Hair follicle dermal papilla cell (primary cell): ENCODE measurements around the gene SNX20.

- CAGE, long polyA plus RNA: no peak
Observed at GRCh38 chr16:50246284-50247013, 19.9 kb upstream of the ADCY7 start.

GRCh38 chr16:50367956-50368563 lies 728 bp downstream of the BRD7 start:
- CAGE, long polyA plus RNA: no peak

DNA sequence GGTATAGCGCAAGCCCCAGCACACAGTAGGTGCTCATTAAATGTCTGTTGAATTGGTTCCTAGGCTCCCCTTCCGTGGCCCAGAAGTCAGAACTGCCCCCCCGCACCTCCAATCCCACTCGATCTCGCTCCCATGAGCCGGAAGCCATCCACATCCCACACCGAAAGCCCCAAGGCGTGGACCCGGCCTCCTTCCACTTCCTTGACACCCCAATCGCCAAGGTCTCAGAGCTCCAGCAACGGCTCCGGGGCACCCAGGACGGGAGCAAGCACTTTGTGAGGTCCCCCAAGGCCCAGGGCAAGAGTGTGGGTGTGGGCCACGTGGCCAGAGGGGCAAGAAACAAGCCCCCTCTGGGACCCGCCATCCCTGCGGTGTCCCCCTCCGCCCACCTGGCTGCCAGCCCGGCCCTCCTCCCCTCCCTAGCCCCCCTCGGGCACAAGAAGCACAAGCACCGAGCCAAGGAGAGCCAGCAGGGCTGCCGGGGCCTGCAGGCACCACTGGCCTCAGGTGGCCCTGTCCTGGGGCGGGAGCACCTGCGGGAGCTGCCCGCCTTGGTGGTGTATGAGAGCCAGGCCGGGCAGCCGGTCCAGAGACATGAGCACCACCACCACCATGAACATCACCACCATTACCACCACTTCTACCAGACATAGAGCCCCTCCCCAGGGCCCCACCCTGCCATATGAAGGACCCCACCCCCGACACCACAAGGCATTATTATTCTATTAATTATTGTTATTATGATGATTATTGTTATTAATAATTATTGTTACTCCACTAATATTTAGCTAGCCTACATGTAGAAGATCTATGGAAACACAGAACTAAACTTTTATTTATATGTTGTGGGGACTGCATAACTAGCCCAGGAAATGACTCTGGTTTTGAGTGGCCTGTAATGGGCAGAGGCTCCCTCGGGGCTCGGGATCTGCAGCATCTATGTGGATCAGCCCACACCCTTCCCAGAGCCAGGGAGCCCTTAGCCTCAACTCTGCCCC lies 47.7 kb downstream of the SNX20 start:
- CAGE, long polyA plus RNA: no peak

DNA sequence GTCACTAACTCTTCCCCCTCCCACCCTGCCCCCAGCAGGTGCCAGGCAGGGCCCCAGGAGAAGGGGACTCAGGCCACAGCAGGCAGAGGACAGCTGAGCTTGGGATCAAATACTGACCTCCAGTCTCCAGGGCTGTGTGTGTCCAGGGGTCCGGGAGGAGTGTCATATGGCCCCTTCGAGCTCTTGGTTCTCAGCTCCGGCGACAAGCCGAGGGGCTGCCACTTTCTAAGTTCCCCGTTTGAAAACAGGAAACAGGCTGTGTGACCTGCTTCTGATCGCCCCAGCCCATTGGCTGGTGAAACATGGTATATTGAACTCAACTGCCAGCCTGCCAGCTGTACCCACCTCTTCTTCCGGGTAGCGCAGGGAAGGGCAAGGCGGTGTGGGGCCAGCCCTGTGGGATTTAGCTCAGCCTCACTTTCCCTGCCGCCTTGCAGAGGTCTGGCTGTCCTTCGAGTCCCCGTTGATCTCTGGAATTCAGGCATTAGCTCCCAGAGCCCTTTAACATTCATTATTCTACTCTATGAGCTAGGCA lies at the start of gene SNX20:
TSS of gene SNX20 (minus strand) at position 240 of the 535 bp plus-strand sequence.
- CAGE, long polyA plus RNA: no peak

- CAGE, long polyA plus RNA: no peak
Observed at GRCh38 chr16:50688137-50688608, 5.2 kb upstream of the NOD2 start.

DNA sequence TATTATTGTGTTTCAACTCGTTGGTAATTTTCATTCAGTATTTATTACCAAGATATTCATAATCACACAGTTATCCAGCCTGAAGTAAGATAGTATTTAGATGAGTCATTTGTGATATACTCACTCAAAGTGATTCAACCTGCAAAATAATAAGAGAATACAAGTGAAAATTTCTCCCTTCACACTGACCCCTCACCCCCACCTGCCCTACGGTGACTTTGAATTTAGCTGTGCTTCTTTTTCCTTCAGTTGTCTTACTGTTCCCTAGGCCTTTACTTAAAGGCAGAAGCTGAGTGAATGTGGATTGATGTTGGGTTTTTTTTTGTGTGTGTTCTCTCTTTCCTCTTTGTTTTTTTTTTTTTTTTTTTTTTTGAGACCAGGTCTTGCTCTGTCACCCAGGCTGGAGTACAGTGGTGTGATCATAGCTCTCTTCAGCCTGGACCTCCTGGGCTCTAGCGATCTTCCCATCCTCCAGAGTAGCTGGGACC lies 3.2 kb downstream of the CYLD start:
- CAGE, long polyA plus RNA: no peak

- CAGE, long polyA plus RNA: no peak
Observed at GRCh38 chr16:50747554-50747925, 5.7 kb downstream of the CYLD start.

- CAGE, long polyA plus RNA: no peak
Observed at GRCh38 chr16:50879865-50880783, 138.2 kb downstream of the CYLD start.

DNA sequence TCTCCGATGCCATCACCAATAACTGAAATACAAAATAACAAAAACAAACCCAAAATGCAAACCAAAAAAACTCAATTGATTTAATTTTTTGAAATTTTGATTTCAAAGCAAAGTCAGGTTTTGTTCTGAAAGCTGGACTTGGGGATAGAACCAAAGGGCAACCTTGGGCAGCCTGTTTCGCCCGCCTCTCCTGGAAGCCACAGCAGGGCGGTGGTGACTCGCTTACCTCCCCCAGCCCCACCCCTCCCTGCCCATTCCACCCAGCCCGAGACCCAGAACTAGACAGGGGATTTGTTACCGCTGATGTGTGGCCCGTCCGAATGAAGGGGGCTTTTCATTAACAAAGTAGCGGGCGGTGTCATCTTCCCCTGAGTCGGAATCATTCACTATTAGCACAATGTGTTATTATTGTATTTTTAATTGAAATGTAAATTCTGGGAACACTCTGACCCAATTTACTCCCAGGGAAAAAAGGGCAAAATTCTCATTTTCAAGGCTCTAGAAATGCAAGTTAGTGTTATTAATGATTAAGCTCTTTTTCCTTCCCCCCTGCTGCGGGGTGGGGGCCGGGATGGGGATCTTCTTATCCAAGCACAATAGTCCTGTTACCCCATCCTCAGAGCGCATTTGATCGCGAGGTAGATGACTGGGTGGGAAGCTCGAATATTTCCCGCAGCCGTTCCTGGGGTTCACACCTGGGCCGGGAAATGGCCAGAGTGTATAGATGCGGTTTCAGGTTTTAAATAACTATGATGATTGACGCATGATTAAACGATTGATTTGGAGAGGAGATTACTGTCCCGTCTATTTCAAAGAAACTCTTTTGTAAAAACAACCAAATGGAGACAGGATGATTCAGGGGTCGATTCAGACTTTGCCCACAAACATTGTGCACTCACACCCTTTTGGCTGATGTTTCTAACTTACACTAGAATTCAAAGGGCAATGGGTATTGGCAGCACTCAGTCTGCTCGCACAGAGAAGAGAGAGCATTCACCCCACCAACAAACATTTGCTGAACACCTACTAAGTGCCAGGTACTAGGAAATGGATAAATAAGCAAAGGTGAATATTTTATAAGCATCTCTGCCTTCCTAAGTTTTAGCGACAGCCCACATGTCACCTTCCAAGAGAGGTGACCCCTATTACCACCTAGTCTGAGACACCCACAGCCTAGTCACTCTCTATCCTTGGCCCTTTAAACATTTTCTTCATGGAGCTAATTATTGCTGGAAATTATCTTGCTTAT lies 55.2 kb downstream of the SALL1 start:
- CAGE, long polyA plus RNA: no peak

DNA sequence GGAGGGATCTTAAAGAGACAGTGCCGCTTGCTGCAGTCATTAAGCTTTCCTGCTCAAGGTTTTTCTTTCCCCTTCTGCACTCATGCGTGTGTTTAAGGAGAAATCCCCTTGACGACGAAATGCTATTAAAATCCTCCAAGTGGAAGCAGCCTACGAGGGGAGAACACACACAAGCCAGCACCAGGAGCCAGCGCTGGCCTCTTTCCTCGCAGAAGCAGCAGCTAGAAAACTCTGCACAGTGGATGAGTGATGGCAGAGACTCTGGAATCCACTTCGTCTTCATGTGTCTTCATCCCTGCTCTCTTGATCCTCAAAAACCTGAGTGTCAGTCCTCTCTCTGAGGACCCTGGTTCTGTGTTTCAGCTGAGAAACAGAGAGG lies 21.9 kb downstream of the SALL1 start:
- CAGE, long polyA plus RNA: no peak

- CAGE, long polyA plus RNA: no peak
Observed at GRCh38 chr16:51135017-51135572, 16.0 kb downstream of the SALL1 start.

DNA sequence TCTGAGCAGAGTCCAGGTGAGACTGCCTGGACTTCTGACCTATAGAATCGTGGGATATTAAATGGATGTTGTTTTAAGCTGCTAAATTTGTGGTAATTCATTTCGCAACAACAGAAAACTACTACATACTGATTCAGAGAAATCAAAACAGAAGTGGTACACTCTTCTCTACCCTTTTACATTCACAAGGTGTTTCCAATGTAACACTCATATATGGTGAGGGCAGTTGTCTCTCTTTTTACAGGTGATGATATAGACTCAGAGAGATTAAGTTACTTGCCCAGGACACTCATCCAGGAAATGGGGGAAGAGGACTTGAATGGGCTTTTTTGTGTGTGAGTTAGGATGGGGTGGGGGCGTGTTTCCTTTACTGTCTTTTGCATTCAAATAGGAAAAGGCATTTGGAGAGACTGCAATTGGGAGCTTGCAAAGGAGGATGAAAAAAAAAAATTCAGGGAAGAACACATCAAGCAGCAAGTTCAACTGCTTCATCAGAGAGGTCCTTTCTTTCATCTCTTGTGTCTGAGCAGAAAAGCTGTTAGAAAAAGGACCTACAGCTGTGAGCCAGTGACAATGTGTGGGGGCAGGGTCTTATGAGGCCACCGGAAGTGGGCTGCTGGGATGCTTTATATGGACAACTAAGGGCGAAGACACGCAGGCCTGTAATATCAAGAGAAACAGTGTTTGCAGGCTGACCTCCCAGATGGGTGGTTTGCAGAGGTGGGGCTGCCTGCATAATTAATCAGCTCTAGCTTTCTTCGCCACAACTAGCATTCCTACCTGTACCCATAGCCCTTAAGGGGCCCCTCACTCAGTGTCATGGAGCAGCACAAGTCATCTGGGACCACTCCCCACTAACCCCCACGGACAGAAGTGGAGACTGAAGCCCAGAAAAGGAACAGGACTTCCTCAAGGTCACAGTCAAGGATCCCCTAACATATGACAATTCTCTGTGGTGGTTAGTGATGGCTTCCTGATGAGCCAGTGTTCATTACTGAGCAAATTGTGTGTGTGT lies 30.3 kb upstream of the SALL1 start:
- CAGE, long polyA plus RNA: no peak

DNA sequence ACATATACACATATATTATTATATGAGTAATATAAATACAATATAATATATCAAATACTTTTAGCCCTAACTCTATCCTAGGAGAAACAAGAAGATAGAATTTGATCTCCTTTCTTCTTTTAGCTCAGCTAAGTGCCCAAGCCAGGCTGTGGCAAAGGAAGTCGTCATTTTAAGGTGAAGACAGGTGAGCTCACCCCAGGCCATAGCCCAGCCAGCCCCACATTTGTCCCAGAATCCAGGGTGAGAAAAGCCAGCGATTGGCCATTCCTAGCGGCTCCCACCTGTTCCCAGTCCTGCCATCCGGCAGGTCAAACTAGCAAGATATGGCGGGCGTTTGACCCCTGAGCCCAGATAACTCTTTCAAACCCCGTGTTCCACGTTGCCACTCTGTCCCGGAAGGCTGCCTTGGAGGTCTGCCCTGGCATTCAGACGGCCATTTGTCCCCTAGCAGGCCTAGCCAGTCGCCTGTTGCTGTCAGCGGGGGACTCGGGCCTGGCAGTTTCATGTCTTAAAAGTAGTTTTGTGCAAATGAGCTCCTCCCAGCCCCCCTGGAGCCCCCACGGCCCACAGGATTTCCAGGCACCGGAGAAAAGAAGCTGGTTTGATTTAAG lies 240.6 kb upstream of the SALL1 start:
- CAGE, long polyA plus RNA: no peak

DNA sequence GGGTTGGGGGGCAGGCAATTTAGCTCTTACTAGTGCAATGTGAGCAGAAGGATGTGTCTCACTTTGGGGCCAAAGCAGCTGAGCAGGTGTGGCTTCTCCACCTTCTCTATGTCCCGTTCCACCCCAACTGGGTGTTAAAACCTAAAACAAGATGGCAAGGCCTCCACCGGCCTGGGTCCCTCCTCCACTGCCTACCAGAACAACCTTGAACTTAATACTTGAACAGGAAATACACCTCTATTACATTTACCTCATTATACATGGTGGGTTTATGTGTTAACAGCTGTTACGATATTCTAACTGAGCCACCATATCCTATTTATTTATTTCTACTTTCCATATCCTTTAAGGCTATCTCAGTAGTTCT lies 52.7 kb downstream of the TOX3 start:
- CAGE, long polyA plus RNA: no peak

GRCh38 chr16:52545601-52546596 lies 1.0 kb downstream of the TOX3 start:
- CAGE, long polyA plus RNA: no peak

DNA sequence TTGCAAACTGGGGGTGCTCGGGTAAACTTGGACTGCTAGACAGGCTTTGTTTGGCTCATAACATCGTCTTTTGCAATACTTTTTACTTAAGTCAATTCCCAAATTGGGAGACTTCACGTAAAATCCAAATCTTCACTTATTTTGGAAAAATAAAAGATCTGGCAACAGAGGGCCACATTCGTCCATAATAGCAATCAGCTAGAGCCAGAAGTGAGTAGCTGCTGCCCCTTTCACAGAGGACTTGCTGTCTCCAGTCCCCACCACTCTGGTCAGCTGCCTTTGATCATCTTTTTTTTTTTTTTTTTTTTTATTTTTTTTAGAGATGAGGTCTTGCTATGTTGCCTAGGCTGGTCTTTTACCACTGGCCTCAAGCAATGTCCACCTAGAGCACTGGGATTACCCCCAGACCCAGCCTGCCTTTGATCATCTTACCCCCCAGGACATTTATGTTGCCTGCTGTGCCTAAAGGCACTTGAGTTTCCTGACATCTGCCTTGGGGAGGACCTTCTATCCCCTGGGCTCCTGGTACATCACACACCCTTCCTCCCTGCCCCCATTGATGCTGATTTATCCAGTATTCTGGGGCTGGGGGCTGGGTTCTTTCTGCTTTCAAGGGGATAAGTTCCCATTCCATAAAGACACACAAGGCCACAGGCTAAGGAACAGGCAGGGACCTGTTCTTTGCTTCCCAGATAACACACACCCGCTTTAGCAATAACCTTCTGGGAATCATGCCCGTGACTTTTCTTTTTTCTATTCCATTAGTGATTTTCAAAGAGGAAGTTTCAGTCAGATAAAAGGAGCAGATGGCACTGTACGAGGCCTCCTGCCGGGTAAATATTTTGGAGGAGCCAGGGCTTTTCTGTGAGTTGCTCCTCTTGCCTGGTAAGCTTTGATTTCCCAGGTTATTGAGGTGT lies 30.4 kb downstream of the CHD9 start:
- CAGE, long polyA plus RNA: no peak

DNA sequence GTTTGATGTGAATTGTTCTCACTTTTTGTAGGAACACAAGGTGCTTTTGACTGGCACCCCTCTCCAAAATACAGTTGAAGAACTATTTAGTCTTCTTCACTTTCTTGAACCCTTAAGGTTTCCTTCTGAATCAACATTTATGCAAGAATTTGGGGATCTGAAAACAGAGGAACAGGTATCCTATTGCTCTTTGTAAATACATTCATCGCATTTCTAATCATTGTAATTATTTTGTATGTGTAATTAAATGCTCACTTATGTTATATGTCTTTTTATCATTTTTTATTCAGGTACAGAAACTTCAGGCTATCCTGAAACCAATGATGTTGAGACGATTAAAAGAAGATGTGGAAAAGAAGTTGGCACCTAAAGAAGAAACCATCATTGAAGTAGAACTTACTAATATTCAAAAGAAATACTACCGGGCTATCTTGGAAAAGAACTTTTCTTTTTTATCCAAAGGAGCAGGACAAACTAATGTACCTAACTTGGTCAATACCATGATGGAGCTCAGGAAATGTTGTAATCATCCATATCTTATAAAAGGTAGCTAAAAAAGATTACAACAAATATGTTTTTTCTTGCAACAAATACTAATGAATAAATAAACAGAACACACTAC lies 188.9 kb upstream of the RBL2 start:
- CAGE, long polyA plus RNA: no peak

- CAGE, long polyA plus RNA: no peak
Observed at GRCh38 chr16:53433946-53434304, 346 bp upstream of the RBL2 start.

- CAGE, long polyA plus RNA: no peak
Observed at GRCh38 chr16:53509772-53510809, 7.1 kb upstream of the AKTIP start.

GRCh38 chr16:53549786-53550132 lies 46.8 kb upstream of the AKTIP start:
- CAGE, long polyA plus RNA: no peak